Measurements from ENCODE around the gene GREB1.

- RRBS = no CpG with 5 or more reads among the region's 5 CpGs
Measured at GRCh38 chr2:10190819-10191200, 68.3 kb downstream of the RRM2 start.

DNA sequence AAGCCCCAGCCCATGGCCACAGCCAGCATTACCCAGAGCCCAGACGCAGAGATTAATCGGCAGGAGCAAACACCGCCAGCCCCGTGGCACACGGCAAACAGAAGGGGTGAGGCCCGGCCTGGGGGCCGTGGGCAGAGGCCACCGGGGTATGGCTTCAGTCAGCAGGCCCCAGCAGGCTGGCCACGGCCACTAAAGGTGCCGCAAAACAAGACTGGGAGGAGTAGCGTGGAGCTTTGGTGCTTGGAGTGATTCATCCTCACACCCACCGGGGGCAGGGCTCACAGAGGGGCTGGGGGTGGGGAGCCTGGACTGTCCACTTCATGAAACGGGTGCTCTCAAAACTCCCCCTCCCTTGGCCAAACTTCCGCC lies 61.5 kb upstream of the HPCAL1 start:
- RRBS = no CpG with 5 or more reads among the region's 14 CpGs

DNA sequence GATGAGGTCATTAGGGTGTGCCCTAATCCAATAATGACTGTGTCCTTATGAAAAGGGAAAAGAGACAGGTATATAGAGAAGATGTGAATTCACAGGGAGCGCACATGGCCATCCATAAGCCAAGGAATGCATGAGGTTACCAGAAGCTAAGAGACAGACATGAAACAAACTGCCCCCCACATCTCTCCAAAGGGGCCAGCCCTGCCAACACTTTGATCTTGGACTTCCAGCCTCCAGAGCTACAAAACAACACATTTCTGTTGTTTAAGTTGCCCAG lies 2.2 kb upstream of the HPCAL1 start:
- RRBS = no CpG with 5 or more reads among the region's 1 CpG

- RRBS = no CpG with 5 or more reads among the region's 14 CpGs
Measured at GRCh38 chr2:10405387-10405837, 42.7 kb downstream of the ODC1 start.

GRCh38 chr2:10407154-10407831 lies 40.8 kb downstream of the ODC1 start:
- RRBS = no CpG with 5 or more reads among the region's 5 CpGs

DNA sequence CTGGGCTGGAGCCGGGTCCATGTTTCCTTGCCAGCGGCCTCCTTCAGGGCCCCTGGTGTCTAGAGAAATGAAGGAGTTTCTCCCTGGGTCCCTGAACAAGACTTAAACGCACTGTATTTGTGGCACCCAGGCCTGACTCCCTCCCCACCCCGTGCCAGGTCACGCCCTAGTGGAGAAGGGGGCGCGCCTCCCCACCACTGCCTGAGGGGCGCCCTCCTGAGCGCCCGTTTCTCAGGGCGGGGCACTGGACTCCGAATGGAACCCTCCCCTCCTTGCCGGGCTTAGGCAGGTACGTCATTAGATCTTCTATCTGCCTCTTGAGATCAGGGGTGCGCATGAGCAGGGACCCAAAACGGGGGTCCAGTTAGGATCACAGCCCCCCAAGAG lies 16.3 kb downstream of the ODC1 start:
- RRBS = no CpG with 5 or more reads among the region's 16 CpGs

DNA sequence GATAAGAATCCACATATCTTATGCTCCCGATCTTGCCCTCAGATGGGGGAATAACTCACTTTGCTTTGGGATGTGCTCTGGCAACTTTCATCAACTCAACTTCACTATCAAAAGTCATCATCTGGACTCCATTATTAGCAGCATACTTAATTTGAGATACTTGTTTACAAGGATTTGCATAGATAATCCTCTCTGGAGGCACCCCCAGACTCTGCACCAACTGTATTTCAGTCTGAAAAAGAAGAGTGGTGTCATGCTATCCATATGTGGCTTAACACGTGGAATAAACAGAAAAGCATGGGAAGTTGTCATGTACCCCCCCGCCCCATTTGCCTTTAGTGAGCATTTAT lies 4.1 kb downstream of the ODC1 start:
- RRBS = no CpG with 5 or more reads among the region's 3 CpGs

- RRBS = no CpG with 5 or more reads among the region's 2 CpGs
Measured at GRCh38 chr2:10884823-10885077, 27.0 kb upstream of the KCNF1 start.

- RRBS = no CpG with 5 or more reads among the region's 13 CpGs
Measured at GRCh38 chr2:11073189-11073725, 59.7 kb upstream of the C2orf50 start.

GRCh38 chr2:11356694-11357264 lies 12.3 kb upstream of the ROCK2 start:
- RRBS = no CpG with 5 or more reads among the region's 7 CpGs

GRCh38 chr2:11387994-11388385 lies 43.6 kb upstream of the ROCK2 start:
- RRBS = no CpG with 5 or more reads among the region's 7 CpGs

GRCh38 chr2:11495584-11496256 lies 29.8 kb upstream of the E2F6 start:
- RRBS = no CpG with 5 or more reads among the region's 29 CpGs

GRCh38 chr2:11533852-11534362 lies at the start of gene GREB1:
Gene GREB1 (plus strand): TSS chr2:11534045.
- RRBS = no CpG with 5 or more reads among the region's 5 CpGs

DNA sequence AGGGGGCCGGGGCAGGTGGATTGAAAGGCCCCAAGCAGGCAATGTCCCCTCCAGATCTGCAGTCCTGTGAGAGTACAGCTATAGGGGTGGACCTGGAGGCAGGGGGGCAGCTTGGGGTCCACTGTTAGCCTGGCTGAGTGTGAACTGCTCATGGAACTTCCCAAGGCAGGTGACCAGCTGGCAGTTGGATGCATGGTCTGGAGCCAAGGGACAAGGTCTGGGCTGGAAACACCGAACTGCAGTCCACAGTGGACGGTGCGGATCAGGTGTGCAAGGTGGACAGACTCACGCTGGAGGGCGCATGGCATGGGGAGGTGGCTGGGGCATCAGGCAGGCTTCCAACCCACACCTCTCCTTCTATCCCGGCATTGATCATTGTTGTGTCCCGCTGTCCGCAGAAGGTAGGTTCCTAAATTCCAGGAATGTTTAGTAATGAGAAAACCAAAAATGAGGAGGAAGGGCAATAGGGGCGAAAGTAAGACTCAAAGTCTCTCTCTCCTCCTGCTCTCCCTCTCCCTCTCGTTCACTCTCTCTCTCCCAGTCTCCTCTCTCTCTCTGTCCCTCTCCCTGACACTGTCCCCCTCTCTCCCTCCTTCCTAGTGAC lies 30.4 kb upstream of the LPIN1 start:
- RRBS = no CpG with 5 or more reads among the region's 11 CpGs

DNA sequence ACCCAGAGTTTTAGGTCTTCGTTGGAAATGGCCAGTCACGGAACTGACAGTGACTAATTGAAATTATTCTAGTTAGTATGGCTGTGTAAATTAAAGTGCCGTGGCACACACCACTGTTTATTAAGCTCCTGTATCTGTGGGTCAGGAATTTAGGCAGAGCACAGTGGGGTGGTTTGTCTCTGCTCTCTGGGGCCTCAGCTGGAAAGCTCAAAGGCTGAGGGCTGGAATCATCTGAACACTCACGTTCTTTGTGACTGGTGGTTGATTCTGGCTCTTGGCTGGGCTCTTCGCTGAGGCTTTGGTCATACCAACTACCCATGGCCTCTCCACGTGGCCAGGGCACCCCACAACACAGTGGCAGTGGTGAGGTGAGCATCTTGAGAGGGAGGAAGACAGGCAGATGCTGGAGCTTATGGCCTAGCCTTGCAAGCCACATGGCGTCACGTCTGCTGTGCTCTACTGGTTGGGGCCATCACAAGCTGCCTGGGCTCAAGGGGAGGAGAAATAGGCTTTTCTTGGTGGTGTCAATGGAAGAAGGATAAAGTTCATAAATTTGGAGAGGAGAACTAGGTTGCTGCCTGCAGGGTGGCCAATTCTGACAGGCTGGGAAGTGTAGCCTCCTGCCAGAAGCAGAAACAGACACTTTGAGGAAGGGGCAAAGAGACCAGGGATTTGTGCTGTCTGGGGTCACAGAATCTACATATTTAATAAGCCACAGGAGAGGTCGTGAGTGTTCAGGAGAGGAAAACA lies 19.6 kb downstream of the LPIN1 start:
- RRBS = no CpG with 5 or more reads among the region's 9 CpGs

DNA sequence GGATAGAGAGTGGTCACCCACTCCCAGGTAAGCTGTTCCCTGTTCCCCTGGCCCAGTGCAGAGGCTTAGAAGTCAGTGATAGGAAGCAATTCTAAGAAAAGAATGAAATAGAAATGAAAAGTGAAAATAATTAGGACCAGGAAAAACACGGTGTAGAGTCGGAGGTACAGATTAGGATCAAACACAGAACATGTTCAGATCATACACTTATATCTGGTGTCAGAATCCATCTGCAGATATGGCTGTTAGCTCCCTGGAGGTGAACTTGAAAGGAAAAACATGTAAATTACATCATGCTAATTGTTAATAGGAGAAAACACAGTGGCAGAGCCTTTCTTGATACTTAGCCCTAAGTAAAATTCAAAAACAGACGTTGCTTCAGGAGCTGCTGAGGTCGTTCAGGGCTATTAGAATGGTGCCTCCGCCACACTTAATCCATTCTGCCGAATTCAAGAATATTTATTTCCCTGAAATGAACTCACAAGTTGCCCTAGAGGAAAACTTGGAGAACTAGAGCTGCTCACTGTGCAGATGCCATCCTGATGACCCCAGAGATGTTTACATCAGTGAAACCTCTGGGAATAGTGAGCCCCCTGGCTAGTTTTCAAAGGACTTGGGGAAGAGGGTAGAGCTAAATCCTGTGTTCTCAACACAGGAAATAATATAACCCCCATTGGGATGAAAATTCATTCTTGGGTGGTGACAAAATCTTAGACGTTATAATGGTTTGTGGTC lies 27.5 kb downstream of the LPIN1 start:
- RRBS = no CpG with 5 or more reads among the region's 7 CpGs

DNA sequence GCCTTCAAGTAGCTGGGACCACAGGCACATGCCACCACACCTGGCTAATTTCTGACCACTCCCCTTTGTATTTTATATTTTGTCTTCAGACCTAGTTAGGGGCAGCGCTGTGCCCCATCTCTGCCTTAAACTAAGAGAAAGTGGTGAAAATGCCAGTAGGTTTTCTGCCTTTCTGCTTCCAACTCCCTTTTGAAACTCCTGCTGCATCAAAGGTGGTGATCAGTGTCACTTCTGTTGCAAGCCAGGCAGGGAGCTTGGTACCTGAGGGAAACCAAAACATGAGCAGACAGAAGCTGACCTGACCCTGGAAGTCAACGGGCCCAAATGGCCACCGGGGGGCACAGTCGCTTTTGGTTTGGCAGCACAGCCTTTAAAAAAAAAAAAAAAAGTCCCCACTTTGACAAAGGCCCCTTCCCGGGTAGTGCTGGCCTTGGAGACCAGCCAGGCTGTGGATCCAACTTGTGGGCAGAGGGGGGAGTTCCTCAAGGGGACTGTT lies 82.7 kb downstream of the LPIN1 start:
- RRBS = 9% methylated on average over 3 of the region's 5 CpGs

DNA sequence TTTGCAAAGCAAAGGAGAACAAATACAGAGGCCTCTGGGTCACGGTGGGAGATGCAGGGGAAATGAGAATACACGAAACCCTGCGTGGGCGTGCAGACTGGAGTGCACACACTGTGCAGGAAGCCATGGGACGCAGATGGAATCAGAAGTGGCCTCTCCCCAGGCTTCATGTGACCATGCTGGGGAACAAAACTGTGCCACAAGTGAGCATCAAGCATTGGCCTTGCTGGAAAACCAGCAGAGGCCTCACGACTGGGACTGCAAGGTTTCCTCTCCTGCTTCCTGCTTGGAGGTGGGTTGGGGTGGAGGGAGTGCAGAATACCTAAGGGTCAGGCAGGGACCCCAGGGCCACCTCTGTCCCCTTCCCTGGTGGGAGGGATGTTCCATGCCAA lies 184.1 kb downstream of the LPIN1 start:
- RRBS = no CpG with 5 or more reads among the region's 6 CpGs

DNA sequence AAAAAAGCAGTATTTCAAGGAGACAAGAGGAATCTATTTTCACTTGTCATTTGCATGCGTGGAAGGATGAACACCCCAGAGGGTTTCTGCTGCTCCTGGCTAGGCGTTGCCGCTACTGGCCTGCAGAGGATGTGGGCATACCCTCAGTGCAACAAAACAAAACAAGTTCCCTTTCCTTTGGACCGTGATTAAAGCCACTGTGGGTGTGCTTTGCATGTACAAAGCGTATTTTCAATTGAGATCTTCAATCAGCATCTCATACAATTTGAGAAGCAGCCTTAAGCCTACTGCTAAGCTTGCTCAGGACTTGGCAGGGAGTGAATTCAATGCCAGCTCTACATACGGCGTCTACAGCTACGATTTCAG lies 298.4 kb downstream of the LPIN1 start:
- RRBS = no CpG with 5 or more reads among the region's 8 CpGs

DNA sequence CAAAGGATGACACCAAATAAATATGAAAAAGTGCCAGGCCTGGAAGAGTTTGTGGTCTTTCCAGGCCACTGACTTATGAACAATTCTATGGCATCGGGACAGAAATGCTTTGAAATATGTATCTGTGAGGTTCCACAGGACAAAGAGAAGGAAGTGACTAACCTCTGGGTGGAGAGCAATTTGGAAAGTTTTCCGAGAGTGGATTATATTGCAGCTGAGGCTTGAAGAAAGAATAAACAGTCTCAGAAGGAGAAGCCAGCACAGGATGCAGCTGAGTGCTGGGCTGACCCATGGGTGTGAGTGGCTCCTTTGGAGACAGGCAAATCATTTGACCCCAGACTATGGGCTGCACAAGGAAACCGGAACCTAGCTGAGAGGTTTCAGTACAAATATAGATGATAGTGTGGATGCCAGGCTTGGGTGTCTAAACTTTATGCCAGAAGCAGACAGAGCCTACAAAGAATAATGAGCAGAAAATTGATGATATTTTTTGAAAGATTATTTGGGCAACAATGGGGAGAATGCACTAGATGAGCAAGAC lies 409.3 kb downstream of the LPIN1 start:
- RRBS = no CpG with 5 or more reads among the region's 3 CpGs